Placental pericyte (primary cell): ENCODE measurements around a stretch of chr18.

DNA sequence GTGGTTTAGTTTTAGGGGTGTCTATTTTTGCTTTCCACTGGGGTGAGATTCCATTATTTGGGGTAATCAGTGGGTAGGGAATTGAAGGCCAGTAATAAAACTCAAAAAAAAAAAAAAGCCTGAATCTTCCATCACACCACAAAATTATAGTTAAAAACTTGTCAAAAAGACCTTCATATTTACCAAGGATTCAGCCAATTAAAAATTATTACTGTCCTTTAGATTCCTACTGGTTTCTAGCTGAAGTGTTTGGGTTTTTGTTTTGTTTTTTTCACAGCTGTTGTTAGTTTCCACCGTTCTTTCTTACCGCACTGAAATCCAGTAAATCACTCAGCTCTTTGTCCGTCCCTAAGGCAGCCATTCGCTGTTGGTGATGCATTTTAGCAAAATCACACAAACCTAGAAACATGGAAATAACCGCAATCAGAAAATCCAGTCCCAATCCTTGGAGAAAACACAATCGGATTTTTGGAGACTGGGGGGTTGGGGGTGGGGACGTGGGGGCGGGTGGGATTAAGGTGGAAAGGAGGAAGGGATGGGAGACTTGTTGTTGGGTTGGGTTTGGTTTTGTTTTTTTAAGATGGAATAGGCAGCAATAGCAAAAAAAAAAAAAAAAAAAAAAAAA lies 1.1 kb downstream of the TCF4 start:
- CAGE, long polyA plus RNA: no peak

DNA sequence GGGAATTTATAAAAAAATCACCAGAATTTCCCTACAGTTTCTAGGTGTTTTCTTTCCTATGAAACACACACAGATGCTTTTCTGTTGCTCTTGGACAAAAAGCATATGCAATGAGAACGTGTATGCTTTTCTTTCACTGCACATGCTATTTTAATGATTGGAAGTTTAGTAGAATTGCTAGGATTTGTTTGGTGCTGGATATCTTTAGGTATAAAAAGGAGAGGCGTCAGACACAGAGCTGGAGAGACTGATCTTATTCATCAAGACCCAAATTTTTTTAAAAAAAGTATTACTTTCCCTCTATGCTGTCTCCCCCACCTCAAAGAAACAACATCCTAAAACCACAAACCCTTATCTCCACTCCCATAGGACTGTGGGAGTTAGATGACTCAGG lies 144.0 kb upstream of the TCF4 start:
- CAGE, long polyA plus RNA: no peak

DNA sequence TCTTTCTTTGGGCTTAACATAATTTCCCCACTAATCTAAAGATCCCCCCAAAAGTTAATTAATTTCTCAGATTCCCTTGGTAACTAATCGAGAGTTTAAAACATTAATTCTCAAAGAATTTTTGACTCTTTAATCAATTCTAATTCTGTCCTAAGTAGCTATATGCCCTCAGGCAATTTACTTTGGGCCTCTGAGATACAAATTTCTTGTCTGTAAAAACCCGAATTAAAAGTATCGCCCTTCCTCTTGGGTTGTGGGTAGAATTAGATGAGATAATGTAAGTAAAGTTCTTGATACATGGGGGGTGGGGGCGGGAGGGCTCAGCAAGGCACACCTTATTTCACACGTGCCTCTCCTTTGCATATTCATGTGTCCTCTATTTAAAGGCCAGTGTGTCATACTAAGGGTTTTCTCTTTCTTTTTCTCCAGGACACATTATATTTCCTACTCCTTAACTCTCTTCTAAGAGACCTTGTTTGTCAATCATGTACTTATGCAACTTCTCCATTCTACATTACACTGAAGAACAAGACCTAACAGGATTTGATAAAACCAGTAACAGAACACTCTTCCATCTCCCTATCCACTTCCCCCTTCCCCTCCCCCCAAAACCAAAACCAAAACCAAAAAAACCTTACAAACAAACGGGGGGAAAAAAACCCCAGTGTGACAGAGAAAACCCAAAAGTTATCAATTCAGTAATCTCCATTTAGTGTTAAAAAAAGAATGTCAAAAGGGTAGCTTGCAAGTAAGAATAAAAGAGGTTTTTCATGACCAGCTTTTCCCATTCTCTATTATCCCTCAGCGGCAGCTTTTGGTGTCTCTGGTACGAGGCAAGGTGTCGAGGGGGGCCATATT lies 190.7 kb upstream of the TCF4 start:
- CAGE, long polyA plus RNA: no peak

DNA sequence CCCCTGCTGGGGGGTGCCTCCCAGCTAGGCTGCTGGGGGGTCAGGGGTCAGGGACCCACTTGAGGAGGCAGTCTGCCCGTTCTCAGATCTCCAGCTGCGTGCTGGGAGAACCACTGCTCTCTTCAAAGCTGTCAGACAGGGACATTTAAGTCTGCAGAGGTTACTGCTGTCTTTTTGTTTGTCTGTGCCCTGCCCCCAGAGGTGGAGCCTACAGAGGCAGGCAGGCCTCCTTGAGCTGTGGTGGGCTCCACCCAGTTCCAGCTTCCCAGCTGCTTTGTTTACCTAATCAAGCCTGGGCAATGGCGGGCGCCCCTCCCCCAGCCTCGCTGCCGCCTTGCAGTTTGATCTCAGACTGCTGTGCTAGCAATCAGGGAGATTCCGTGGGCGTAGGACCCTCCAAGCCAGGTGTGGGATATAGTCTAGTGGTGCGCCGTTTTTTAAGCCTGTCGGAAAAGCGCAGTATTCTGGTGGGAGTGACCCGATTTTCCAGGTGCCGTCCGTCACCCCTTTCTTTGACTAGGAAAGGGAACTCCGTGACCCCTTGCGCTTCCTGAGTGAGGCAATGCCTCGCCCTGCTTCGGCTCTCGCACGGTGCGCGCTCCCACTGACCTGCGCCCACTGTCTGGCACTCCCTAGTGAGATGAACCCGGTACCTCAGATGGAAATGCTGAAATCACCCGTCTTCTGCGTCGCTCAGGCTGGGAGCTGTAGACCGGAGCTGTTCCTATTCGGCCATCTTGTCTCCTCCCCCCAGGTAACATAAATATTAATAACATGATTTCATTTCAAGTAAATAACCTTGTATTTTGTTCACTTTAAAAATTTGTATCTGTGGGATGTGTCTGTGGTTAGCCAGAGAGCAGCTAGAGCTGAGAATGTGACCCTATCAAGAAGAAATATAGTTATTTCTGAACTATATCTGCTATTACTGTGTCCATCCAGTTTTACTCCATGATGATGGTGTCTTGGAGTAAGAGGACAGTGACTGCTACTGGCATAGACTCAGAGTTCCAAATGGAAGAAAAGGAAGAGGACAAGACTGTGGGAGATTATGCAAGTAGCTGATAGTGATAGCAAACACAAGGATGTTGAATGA lies 305.0 kb upstream of the TCF4 start:
- CAGE, long polyA plus RNA: no peak

DNA sequence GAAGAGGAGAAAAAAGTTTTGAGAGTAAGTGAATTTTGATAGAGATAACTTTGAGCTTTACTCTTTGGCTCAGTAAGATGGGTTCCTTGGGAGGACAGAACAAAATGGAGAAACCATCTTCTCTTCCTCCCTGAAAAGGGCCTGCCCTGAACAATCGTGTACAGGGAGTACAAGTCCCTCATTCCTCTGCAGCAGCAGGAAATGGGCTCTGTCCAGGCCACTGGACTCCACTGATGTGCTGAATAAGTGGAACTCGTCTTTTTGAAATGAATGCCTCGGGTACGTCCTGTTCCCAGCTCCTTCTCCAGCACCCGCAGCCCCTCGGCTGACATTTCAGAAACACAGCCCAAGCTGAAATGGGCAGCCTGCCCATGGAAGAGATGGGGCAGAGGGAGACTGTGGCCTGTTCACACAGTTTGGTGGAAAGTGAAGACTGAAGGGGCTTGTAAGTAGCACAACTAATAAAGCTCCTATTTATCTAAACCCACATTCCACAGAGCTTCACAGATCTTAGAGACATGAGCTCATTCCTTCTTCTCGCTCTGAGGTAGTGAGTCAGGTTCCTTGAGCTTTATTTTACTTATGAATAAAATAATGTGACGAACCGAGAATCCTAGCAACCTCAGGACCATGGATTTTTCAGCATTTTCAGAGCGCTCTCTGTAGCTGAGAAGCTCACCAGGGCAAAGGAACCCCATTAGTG lies 498.6 kb downstream of the TXNL1 start:
- CAGE, long polyA plus RNA: no peak

- CAGE, long polyA plus RNA: no peak
These were observed 371.1 kb downstream of the TXNL1 start for GRCh38 chr18:56267290-56267697.

DNA sequence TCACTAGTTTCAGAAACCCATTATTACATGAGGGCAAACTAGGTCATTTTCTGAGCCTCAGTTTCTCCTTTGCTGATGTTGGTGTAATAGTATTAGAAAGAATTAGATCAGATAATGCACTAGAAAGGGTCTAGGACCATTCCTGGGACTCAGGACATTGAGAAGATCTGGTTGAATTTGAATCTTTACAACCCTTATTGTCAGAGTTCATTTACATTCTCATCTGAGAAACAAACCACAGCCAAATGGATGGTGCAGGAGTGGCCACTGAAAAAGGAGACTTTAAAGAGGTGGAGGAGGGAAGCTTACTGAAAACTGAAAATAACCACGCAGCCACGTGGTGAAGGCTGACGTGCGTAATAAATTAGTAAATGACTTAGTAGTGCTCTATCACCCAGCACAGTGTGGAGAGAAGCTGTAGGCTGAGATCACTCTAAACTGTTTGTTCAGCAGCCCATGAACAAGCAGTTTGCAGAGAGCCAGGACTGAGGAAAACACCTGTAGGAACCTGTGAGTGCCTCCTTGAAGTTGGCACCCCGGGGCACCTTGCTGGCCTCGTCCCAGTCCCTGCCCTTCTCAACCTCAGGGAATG lies 193.1 kb downstream of the TXNL1 start:
- CAGE, long polyA plus RNA: no peak

- CAGE, long polyA plus RNA: no peak
These were observed 179.2 kb downstream of the TXNL1 start for GRCh38 chr18:56459149-56459628.

GRCh38 chr18:56869135-56869560 lies 218.0 kb downstream of the WDR7 start:
- CAGE, long polyA plus RNA: no peak

DNA sequence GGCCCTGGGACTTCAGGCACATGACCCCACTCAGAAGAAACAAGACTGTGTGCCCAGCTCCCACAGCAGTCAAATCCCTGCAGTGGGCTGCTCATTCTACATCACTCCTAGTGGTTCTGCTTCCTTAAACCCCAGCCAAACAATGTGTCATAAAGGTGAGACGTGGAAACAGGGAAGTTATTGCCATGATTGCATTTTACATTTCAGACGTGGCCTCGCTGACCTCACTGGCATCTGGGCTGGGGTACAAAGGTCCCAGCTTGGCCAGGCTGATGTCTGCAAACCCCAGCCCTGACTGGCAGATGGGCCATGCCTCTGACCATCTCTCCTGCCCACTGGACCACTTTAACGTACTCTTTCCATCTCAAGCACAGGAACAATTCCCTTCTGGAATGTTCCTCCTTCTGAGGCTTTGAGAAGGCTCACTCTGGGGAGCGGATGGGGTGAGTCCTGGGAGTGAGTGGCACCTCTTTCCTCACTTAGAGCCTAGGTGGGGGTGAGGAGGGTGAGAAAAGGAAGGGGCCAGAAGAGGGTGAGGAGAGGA lies 96.2 kb upstream of the BOD1L2 start:
- CAGE, long polyA plus RNA: no peak

- CAGE, long polyA plus RNA: no peak
These were observed 1.1 kb downstream of the ST8SIA3 start for GRCh38 chr18:57353272-57354061.

- CAGE, long polyA plus RNA: no peak
These were observed 1.3 kb upstream of the ONECUT2 start for GRCh38 chr18:57433933-57434228.

DNA sequence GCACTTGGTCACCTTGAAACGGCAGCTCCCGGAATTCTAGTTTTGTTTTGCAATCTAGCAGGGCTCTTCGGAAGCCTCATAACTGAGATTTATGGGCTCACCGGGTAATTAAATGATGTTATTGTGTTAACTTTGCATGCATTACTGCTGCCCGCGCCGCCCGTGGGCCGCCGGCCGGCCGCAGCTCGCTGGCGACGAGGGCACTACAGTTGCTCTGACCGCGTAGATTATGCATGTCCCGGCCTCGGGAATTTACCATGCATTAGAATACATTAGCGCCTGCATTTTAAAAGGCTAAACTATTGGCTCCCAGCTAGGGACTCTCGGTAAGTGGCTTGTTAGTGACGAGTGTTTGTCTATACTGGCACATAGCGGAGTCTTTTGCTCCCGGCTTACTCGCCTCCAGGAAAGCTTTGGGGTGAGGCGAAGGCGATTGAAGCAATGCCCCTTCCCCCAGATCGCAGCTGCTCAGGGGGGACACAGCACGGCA lies 548 bp upstream of the ONECUT2 start:
- CAGE, long polyA plus RNA: no peak

- CAGE, long polyA plus RNA: no peak
These were observed 2.6 kb downstream of the ONECUT2 start for GRCh38 chr18:57437602-57438385.

DNA sequence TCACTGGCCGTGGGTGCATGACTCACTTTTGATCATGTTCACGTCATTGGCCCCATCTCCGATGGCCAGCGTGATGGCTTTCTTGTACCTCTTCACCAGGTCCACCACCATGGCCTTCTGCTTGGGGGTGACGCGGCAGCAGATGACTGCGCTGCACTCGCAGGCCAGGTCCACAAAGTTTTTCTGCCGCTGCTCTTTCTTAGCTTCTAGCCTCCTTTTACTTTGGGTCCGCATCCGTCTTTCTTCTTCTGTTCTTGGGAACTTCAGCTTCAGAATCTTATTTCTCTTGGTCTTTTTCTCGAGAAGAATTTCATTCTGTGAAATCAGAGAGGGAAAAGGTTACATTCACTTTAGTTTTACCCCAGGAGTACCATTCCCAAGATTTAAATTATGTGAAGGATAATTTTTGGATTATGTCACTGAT lies 39.5 kb upstream of the NARS1 start:
- CAGE, long polyA plus RNA: no peak

DNA sequence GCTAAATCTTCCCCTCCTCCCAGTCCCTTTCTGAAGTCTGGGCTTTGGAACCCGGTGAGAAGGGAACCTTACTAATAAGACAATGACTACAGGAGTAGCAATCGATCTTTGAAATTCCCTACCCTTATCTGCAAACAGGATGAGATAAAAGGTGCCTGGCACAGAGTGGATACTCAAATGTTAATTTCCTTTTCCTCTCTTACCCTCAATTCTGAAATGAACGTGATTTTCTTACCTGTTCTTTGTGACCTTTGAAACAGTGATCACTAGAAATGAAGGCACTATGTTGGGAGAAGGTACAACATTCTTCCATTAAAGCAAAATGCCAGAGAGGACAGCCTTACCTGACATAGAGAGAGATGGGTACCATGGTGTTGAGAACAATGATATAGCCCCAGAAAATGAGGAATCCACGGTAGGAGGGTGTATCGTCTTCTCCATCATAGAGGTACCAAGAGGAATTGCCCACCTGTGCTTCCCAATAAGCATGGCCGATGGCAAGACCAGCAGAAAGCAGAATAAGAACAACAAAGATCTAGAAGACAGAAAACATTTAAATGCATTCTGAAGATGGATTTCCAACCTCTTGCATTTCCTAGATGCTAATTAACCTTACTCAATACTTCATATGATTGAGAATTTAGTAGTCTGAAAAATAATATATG lies 70.0 kb upstream of the NARS1 start:
- CAGE, long polyA plus RNA: no peak

- CAGE, long polyA plus RNA: no peak
These were observed 1.3 kb downstream of the ATP8B1 start for GRCh38 chr18:57801632-57802478.

DNA sequence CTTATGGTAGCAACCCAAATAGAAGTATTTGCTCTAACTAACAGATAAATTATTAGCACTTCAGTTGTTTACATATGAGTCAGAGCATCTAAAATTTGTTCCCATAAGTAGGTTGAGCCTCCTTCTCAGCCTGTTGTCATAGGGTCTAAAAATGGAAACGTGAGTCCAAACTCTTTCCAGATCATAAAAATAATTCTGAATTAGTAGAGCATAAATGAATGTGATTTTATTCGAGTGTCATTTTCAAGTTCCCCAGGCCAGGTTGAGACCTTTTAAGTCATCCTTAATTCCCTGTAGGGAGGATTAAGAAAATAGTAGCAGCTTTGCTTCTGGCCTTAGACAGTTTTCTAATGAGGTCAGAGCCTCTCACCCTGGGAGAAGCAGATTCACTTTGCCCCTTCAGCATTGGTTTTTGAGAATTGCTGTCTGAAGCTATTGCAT lies 164.3 kb downstream of the NEDD4L start:
- CAGE, long polyA plus RNA: no peak

GRCh38 chr18:58268673-58269243 lies 224.7 kb downstream of the NEDD4L start:
- CAGE, long polyA plus RNA: no peak

- CAGE, long polyA plus RNA: no peak
These were observed 232.9 kb downstream of the NEDD4L start for GRCh38 chr18:58276564-58277747.